Uterus (tissue), 7 donors: ENCODE measurements around the genes CT45A1, CT45A6 and SLC9A6.

DNA sequence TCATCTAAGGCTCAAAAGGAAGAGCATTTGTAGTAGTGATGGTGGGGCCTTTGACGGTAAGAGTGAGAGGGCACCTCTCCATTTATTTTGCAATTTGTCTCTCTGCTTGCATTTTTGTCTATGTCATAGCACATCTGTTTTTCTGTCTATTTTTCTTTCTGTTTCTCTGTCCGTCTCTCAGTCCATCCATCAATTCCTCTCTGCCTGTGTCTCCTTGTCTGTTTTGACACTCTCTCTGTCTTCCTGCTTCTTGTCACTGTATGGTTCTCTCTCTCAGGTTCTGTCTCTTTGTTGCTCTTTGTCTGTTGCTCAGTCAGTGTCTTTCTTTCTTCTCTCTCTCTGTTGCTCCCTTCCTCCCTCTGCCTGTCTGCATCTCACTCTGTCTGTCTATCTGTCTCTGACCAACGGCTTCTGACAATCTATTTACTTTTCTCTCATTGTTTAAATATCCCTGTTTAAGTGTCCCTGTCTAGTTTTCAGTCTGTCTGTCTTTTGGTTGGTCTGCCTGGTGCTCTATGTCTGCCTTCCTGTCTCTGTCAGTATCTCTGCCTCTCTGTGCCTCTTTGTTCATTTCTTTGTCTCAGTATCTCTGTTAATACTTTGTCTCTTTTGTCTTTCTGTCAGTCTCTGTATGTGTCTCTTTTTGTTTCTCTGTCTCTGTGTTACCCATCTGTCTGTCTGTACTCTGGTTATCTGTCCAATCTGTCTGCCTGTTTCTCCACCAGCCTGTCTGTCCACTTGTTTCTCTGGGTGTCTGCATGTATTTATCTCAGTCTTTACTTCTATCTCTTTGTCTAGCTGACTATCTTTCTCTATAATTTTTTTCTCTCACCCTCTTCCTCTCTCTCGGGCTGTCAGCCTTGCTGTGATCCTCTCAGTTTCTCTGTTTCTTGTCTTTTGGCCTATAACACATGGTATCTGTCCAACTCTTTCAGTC, 153.0 kb downstream of the ENOX2 start:
- PRO-cap, 4 experiments, result no peak in any of the 4 experiments
- RAMPAGE, long total RNA, 2 experiments, result no peak in any of the 2 experiments
- RRBS, result no CpG with 5 or more reads among the region's 4 CpGs

GRCh38 chrX:130842624-130843165, 60.3 kb downstream of the ENOX2 start:
- PRO-cap, 4 experiments, result no peak in any of the 4 experiments
- RAMPAGE, long total RNA, 2 experiments, result no peak in any of the 2 experiments
- RRBS, result no CpG with 5 or more reads among the region's 4 CpGs

DNA sequence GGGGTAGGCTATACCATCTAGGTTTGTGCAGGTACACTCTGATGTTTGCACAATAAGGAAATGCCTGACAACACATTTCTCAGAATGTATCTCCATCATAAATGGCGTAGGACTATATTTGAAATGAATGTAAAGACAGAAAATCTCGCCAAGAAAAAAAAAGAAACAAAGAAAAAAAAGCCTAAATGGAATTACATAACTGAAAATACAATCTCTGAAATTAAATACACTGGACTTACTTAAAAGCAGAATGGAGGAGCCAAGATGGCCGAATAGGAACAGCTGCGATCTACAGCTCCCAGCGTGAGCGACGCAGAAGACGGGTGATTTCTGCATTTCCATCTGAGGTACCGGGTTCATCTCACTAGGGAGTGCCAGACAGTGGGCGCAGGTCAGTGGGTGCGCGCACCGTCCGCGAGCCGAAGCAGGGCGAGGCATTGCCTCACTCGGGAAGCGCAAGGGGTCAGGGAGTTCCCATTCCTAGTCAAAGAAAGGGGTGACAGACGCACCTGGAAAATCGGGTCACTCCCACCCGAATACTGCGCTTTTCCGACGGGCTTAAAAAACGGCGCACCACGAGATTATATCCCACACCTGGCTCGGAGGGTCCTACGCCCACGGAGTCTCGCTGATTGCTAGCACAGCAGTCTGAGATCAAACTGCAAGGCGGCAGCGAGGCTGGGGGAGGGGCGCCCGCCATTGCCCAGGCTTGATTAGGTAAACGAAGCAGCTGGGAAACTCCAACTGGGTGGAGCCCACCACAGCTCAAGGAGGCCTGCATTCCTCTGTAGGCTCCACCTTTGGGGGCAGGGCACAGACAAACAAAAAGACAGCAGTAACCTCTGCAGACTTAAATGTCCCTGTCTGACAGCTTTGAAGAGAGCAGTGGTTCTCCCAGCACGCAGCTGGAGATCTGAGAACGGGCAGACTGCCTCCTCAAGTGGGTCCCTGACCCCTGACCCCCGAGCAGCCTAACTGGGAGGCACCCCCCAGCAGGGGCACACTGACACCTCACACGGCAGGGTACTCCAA, 34.9 kb downstream of the OR13H1 start:
- PRO-cap, 4 experiments, result no peak in any of the 4 experiments
- RAMPAGE, long total RNA, 2 experiments, result no peak in any of the 2 experiments
- RRBS, result no CpG with 5 or more reads among the region's 41 CpGs

- PRO-cap, 4 experiments, result no peak in any of the 4 experiments
- RAMPAGE, long total RNA, 2 experiments, result no peak in any of the 2 experiments
- RRBS, result no CpG with 5 or more reads among the region's 5 CpGs
Measured at GRCh38 chrX:131987175-131987786, 35.8 kb upstream of the STK26 start.

GRCh38 chrX:132216708-132217821, 2.2 kb downstream of the RAP2C start:
- PRO-cap, 4 experiments, result peak in 4 of 4 experiments; most common plus-strand start chrX:132217448 (in 4); most common minus-strand start chrX:132217369 (in 4)
- RAMPAGE, long total RNA, 2 experiments, result start-site peak on the minus strand in 1 of 2 experiments, at chrX:132217006-132217391 at its widest, 501 reads per replicate
- RRBS, result 29% methylated on average over 19 of the region's 56 CpGs

DNA sequence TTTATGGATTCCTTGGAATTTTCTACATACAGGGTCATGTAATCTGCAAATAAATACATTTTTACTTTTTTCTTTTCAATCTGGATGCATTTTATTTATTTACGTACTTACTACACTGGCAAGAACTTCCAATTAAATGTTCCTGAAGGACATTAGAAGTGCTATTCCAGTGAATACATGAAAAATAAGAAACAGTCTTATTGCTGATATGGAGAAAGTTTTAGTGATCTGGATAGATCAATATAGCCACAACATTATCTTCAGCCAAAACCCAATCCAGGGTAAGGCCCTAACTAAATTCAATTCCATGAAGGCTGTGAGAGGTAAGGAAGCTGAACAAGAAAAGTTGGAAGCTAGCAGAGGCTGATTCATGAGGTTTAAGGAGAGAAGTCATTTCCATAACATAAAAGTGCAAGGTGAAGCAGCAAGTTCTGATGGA, 62.0 kb upstream of the RAP2C start:
- PRO-cap, 4 experiments, result no peak in any of the 4 experiments
- RAMPAGE, long total RNA, 2 experiments, result no peak in any of the 2 experiments
- RRBS, result no CpG with 5 or more reads among the region's 1 CpG

DNA sequence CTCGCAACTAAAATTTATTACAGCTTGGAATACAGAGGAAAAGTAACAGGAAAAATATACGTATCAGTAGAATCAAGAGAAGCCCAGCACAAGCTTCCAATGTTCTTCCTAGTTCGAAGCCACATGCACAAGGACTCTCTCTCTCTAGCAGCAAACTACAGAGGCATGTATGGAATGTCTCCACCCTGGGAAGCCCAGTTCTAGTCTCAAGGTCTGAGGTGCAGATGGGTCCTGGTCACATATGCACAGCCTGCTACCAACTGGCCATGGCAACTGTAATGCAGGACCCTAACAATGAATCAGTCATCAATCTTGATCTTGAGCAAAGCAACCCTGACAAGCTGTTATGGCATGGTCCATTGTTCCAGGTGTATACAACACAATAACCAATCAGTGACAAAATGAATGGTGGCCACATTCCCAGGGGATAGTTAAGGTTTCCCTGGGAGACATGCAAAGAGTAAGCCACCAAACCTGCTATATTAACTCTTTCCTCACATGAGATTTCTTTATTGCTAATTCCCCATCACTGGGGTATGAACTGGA, 55.8 kb downstream of the MBNL3 start:
- PRO-cap, 4 experiments, result no peak in any of the 4 experiments
- RAMPAGE, long total RNA, 2 experiments, result no peak in any of the 2 experiments
- RRBS, result no CpG with 5 or more reads among the region's 3 CpGs

DNA sequence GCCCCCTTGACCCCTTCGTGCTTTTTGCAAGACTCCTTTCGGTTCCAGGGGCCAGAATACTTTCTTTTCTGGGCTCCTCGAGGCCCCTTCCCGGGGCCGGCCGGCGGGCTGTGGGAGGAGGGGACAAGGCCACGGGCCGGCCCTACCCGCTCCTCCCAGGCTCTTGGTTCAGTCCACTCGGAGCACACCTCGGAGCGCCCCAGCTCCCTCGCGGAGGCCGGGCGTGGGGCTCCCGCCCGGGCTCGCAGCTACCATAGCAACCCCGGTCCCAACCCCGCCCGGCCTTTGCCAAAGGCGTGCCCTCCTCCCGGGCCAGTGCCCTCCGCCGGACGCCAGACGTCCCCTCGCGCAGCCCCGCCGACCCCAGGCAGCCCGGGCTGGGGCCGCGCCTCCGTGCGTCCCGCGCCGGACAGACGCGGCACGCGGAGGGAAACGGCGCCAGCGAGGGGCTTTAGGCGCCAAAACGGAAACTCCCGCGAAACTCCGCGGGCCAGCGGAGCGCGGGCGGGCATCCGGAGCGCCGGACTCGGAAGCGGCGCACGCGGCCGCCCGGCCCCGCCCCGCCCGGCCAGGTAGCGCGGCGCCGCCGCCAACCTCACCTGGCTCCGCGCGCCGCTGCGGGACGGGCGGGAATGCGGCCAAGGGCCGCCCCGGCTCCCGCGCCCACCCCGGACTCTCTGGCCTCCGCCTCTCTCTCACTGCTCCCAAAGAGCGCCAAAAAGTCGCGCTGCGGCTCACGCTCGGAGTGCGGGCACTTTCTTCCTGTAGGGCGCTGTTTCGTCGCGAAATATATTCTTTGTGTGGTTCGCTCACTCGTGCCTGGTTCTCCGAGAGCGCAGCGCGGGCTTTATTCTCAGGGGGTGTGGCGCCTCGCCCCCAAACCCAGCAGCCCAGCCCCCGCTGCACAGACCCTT, 634 bp upstream of the MBNL3 start:
- PRO-cap, 4 experiments, result peak in 4 of 4 experiments; most common plus-strand start position 171 of the sequence (in 4); most common minus-strand start position 225 of the sequence (in 1)
- RAMPAGE, long total RNA, 2 experiments, result start-site peak on the minus strand in 1 of 2 experiments, centred at position 736 of the sequence, 65 reads per replicate
- RRBS, result 9% methylated on average over 34 of the region's 110 CpGs

DNA sequence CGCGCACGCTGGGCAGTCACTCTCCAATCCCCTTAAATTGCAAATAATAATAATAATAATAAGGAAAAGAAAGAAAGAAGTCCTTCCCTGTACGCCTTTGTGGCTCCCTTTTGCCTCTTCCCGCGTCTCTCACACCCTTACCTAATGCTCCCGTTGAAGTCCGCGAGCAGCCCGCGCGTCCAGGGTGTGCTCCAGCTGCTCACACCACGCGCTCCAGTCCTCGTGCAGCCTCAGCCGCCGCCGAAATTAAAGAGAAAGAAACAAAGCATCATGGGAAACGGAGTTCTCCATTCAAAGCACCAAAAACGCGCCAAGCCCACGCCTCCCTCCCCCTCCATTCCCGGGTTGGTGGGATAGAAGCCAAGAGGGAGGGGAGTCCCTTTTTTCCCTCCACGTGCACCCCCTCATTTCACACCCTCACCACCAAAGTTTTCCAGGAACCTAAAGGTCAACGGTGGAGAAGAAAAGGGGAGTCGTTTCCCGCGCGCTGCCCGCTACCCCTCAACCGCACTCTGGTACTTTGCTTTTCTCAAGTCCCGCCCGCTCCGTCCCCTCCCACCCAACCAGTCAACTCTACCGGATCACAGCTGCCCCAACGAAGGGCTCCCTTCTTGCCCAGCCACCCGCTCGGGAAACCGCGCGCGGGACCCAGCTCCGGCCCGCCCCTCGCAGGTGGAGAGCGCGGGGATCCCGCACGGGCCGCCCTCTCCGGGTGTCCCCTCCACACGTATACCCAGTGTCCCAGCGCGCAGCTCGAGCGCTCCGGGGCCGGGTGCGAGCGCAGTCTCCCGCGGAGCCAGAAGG, 65.3 kb upstream of the CCDC160 start:
- PRO-cap, 4 experiments, result peak in 1 of 4 experiments; most common plus-strand start position 558 of the sequence (in 1)
- RAMPAGE, long total RNA, 2 experiments, result no peak in any of the 2 experiments
- RRBS, result 11% methylated on average over 23 of the region's 62 CpGs

GRCh38 chrX:134448119-134448417, 11.9 kb upstream of the HPRT1 start:
- PRO-cap, 4 experiments, result no peak in any of the 4 experiments
- RAMPAGE, long total RNA, 2 experiments, result no peak in any of the 2 experiments
- RRBS, result no CpG with 5 or more reads among the region's 7 CpGs

DNA sequence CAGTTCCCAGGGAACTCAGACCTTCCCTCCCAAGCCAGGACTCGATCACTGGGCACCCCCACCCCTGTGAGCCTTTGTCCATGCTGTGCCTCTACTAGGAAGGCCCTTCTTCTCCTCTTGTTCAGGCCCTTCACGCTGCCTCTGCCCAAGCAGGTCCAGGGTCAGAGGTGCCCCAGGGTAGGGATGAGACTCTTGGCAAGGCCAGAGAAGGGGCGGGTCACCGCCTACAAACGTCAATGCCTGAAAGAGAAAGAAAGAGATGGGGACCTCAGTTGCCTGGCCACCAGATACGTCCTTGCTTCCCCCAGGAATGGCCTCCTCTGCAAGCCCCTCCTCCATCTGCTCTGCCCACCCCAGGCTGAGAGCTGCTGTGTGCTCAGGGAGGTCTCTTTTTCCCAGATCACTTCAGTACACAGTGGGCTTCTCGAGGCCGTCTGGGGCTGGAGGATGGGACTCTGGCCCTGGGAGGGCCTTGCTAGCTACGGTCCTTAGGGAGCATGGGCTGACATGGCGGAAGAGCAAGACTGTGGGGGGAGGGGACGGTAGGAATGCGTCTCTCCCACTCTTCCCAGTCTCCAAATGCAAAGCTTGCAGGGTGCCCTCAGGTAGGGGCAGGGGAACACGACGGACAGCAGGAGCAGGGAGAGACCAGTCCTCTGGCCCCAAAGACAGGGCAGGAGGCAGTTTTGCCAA, 1.5 kb downstream of the SMIM10L2B start:
- PRO-cap, 4 experiments, result no peak in any of the 4 experiments
- RAMPAGE, long total RNA, 2 experiments, result no peak in any of the 2 experiments
- RRBS, result no CpG with 5 or more reads among the region's 14 CpGs

DNA sequence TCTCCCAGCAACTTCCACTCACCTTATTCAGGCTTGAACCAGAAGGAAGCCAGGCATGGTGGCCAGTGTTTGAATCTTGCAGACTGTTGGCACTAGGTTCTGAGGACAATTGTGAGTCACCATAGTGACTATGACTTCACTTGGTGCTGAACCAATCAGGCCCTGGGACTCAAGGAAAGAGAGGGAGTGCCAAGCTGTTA, 117 bp upstream of the ETDA start:
- PRO-cap, 4 experiments, result no peak in any of the 4 experiments
- RAMPAGE, long total RNA, 2 experiments, result no peak in any of the 2 experiments

- PRO-cap, 4 experiments, result no peak in any of the 4 experiments
- RAMPAGE, long total RNA, 2 experiments, result no peak in any of the 2 experiments
Measured at GRCh38 chrX:135286198-135286882, 22.9 kb upstream of the ETDC start.

DNA sequence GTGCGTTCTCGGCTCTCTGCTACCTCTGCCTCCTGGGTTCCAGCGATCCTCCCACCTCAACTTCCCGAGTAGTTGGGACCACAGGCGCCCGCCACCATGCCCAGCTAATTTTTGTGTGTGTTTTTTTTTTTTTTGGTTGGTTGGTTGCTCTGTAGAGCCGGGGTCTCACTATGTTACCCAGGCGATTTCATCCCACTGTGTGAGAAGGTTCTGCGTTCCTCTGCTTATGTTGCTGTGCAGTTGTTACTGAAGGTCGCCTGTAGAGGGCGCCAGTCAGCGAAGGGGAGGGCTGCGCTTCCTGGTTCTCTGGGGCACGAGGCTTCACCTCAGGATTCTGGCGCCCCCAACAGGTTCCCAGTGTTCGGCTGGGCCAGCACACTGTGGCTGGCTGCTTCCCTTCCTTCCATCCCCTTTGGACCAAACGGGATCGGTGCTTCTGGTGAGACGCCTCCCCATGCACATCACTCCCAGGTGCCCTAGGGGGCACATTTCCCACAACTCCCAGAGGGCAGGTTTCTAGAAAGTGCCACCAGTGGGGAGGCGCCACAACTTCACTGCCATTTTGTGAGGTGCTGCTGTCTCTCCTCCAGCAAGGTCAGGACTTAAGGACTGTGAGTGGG, at the start of gene CT45A1:
CT45A1 (plus strand) TSS at position 543 of the 620 bp plus-strand sequence.
- PRO-cap, 4 experiments, result no peak in any of the 4 experiments
- RAMPAGE, long total RNA, 2 experiments, result no peak in any of the 2 experiments
- RRBS, result no CpG with 5 or more reads among the region's 20 CpGs

- PRO-cap, 4 experiments, result no peak in any of the 4 experiments
- RAMPAGE, long total RNA, 2 experiments, result no peak in any of the 2 experiments
- RRBS, result no CpG with 5 or more reads among the region's 20 CpGs
Measured at GRCh38 chrX:135802635-135803129, at the start of gene CT45A6. Gene CT45A6, minus strand, starts transcription at chrX:135802787.

- PRO-cap, 4 experiments, result peak in 4 of 4 experiments; most common plus-strand start chrX:135985480 (in 4); most common minus-strand start chrX:135985374 (in 4)
- RAMPAGE, long total RNA, 2 experiments, result start-site peak on the plus strand in 1 of 2 experiments, at chrX:135985469-135985497 at its widest, 39 reads per replicate
- RRBS, result 16% methylated on average over 16 of the region's 77 CpGs
Measured at GRCh38 chrX:135985042-135986075, at the start of gene SLC9A6. Gene SLC9A6, plus strand, starts transcription at chrX:135985435.

DNA sequence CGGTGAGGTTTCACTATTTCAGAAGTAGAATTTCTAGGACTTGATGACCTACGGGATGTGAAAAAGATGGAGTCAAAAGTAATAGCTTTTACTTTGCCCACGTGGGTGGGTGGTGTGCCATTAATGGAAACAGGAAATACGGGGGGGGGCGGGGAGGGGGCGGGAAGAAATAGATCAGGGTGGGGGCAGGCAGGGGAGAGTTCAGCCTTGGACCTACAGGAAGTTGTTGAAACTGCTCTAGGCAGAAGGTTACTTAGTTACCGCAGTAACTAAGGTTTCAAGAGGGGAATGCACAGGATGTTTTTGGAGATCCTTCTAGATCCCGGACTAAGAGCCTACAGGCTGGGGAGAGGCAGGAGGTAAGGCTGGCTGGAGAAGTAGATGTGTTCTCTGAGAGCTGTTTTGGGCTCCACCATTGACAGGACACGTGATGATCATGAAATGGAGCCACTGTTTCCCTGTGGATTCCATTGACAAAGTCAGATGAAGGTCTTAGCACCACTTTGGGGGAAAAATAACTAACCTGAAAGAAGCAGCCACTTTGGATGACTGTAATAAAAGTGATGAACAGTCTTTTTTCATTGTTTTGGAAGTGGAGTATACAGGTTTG, 53.0 kb upstream of the FHL1 start:
- PRO-cap, 4 experiments, result no peak in any of the 4 experiments
- RAMPAGE, long total RNA, 2 experiments, result no peak in any of the 2 experiments
- RRBS, result no CpG with 5 or more reads among the region's 9 CpGs

- PRO-cap, 4 experiments, result peak in 4 of 4 experiments; most common minus-strand start chrX:136149270 (in 4)
- RAMPAGE, long total RNA, 2 experiments, result no peak in any of the 2 experiments
- RRBS, result no CpG with 5 or more reads among the region's 7 CpGs
Measured at GRCh38 chrX:136149063-136149442, 47.8 kb upstream of the FHL1 start.

DNA sequence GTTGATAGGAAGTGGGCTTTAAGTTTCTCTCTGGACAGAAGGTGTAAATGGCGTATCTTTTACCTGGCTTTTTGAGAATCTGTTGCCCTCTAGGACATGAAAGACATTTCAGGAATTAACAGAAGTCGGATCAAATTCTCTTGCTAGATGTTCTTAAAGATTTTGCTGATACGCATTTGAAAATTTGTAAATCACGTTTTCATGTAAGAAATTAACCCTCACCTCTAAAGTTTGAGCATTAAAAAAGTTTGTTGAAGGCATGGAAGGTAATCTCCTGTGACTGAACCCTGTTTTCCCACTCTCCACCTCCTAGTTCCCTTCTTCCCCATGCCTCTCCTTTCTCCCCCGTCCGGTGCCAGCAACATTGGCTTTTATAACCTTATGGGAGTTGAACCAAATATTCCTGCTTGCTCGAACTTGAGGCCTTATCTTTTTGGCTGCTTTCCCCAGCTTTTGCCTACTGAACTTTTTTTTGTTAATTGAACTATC, 46.8 kb upstream of the FHL1 start:
- PRO-cap, 4 experiments, result peak in 1 of 4 experiments; most common plus-strand start position 338 of the sequence (in 1); most common minus-strand start position 347 of the sequence (in 1)
- RAMPAGE, long total RNA, 2 experiments, result no peak in any of the 2 experiments
- RRBS, result no CpG with 5 or more reads among the region's 7 CpGs

DNA sequence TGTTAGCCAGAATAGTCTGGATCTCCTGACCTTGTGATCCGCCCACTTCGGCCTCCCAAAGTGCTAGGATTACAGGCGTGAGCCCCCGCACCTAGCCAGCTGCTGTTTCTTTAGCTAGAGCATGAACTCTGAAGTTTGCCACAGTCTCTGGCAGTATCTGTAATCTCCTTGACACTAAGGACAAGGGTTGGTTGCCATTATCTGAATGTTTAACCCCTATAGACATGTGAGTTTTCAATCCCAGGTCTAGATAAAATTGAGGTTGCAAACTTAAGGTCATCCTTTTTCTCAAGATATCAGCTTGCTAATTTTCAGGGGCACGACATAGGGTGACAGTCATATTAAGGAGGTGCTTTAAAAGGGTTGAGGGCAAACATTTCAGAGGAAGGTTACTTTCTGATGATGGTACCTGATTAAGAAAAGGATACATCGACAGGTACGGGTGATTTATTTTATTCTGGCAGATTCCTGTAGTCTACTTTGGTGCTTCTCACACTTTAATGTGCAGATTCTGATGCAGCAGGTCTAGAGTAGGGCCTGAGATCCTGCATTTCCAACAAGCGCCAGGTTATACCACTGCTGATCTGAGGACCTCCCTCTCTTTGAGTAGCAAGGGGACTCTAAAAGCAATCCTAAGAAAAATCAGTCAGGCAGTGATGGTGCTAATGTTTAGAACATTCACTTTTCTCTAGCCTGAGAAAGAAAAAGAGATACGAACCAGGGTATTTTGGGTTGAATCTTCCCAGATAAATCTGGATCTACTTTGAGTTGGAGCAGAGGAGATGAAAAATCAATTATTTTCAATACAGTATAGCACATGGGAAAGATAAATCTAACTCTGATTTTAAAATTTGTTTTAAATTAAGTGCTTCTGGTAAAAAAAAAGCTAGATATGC, 22.7 kb upstream of the FHL1 start:
- PRO-cap, 4 experiments, result no peak in any of the 4 experiments
- RAMPAGE, long total RNA, 2 experiments, result start-site peak on the plus strand in 1 of 2 experiments, centred at position 197 of the sequence, 16 reads per replicate
- RRBS, result no CpG with 5 or more reads among the region's 9 CpGs